LHCN-M2 (cell line): ENCODE measurements around the genes ARGLU1 and IRS2.

- RAMPAGE, long total RNA = start-site peak on the minus strand at chr13:106568099-106568161, 454 reads
Observed at GRCh38 chr13:106566967-106568194, at the start of gene ARGLU1. Gene ARGLU1 (minus strand): TSS chr13:106568137.

- RAMPAGE, long total RNA = no peak
Observed at GRCh38 chr13:107450824-107451516, 416.3 kb downstream of the NALF1 start.

GRCh38 chr13:107912807-107913195 is 45.5 kb upstream of the NALF1 start:
- RAMPAGE, long total RNA = no peak

DNA sequence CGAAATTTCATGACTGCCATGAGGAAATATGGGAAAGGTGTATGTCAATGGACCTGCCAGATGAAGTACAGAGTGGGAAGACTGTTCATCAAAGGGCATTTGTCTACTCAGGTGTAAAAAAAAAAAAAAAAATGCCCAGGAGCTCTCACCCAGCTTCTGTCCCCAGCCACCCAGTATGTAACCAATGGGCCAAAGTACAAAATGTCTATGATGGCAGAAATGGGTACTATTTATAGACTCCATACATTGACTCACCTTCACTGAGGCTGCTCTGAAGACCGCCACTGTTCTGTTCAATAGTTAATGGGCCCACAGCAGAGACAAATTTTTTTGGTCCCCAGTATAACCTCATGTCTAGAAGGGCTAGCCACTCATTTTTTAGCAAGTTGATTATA is 127.9 kb upstream of the NALF1 start:
- RAMPAGE, long total RNA = no peak

- RAMPAGE, long total RNA = no peak
Observed at GRCh38 chr13:108916849-108917241, 287.4 kb downstream of the MYO16 start.

GRCh38 chr13:108981331-108981807 is 352.0 kb downstream of the MYO16 start:
- RAMPAGE, long total RNA = no peak

DNA sequence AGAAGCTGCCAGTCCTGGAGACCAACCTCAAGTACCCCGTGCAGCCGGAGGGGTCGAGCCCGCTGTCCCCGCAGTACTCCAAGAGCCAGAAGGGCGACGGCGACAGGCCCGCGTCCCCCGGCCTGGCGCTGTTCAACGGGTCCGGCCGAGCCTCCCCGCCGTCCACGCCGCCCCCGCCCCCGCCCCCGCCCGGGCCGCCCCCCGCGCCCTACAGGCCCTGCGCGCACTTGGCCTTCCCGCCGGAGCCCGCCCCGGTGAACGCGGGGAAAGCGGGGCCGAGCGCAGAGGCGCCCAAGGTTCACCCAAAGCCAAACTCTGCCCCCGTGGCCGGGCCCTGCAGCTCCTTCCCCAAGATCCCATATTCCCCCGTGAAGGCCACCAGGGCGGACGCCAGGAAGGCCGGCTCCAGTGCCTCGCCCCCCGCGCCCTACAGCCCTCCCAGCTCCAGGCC is 511.4 kb downstream of the MYO16 start:
- RAMPAGE, long total RNA = no peak

DNA sequence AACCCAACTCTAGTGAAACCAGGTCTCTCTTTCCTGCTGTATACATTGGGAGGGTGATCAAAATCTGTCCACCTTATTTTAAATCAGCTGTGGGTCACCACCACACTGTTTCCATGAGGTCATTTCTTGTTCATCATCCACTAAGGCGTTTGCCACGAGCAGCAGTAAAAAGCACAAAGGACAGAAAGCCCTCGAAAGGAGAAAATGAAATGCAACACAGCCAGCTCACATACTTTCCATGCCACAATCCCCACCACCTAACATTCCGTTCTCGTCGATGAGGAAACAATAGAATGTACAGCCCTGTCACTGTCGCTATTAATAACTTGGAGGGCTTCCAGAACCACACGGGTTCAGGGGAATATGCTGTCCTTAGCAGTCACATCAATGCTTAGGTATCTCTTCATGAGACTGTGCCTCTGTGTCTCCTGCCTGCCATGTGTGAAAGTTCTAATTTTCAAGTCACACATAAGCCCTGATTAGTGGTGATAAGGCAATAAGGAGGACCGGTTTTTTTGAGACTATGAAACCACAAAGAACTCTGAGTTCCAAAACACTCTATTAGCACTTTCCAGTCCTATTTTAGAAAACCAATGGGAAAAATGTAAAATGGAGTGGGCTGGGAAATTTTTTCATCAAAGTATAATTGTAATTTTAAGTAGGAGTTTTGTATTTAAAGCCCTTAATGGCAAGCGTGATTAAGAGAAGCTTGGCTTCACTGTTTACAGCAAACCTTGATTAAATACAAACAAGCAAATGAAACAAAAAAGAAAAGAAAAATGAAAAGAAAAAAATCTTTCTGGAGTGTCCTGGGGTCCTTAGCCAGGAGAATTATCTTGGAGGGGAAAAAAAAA is 542.6 kb downstream of the IRS2 start:
- RAMPAGE, long total RNA = no peak

GRCh38 chr13:109267316-109267771 is 519.0 kb downstream of the IRS2 start:
- RAMPAGE, long total RNA = no peak

DNA sequence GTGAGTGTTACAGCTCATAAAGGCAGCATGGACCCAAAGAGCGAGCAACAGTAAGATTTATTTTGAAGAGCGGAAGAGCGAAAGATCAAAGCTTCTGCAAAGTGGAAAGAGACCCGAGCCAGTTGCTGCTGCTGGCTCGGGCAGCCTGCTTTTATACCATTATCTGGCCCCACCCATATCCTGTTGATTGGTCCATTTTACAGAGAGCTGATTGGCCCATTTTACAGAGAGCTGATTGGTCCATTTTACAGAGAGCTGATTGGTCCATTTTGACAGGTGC is 468.0 kb downstream of the IRS2 start:
- RAMPAGE, long total RNA = no peak

- RAMPAGE, long total RNA = no peak
Observed at GRCh38 chr13:109402914-109403383, 383.4 kb downstream of the IRS2 start.

DNA sequence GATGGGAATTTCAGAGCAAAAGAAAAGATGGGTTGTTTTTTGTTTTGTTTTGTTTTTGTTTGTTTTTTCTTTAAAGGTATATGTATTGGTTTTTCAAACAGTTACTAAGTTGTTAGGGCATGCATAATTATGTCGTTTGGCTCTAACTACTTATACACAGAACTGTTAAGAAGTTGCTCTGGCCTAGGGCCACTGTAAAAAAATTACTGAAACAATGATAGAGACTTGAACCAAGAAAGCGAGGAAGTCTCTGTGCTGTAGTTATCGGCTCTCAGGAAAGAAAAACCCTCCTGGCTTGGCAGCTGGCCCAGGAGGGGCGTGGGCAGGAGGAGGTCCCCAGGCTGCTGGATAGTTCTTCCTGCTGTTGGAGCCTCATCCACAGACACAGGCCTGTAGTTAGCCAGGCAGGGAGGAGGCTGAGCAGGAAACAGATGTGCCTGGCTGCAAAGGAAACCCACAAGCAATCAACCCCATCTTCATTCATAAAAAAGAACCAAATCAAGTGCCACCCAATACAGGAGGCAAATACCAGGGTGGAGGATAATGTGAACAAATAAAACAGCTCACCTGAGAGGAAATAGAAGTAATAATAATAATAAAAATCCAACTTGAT is 86.3 kb downstream of the IRS2 start:
- RAMPAGE, long total RNA = no peak

DNA sequence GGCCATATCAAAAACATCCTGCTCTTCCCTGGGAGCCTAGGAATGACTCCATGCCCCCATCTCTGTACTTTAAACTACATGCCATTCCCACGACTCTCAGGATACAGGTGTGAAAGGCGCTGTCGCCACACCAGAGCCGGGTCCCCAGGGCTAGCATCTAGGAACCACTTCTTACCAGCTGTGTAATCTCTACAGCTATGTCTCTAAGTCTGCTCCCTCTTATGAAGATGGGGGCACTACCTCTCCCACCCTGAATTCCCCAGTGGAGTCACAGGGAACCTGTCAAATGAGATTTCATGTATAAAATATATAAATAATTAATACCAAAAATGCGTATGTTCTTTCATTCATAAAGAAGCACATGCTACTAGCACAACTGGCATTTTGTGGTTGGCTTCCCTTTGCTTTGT is 22.2 kb downstream of the IRS2 start:
- RAMPAGE, long total RNA = no peak

GRCh38 chr13:109782714-109783882 is 3.3 kb downstream of the IRS2 start:
- RAMPAGE, long total RNA = no peak

DNA sequence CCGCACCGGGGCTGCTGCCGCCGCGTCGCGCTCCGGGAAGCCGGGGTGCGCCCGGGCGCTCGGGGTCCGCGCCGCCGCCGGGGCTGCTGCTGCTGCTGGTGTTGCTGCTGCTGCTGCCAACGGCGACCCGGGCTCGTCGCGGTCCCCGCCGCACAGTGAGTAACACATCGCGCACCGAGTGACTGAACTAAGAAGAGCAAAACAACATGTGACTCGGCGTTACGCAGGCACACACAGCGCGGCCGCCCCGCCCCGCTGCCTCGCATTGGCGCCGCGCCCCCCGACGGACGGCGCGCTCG is at the start of gene IRS2:
Gene IRS2 (minus strand): TSS at position 164 of the 299 bp plus-strand sequence.
- RAMPAGE, long total RNA = no peak

DNA sequence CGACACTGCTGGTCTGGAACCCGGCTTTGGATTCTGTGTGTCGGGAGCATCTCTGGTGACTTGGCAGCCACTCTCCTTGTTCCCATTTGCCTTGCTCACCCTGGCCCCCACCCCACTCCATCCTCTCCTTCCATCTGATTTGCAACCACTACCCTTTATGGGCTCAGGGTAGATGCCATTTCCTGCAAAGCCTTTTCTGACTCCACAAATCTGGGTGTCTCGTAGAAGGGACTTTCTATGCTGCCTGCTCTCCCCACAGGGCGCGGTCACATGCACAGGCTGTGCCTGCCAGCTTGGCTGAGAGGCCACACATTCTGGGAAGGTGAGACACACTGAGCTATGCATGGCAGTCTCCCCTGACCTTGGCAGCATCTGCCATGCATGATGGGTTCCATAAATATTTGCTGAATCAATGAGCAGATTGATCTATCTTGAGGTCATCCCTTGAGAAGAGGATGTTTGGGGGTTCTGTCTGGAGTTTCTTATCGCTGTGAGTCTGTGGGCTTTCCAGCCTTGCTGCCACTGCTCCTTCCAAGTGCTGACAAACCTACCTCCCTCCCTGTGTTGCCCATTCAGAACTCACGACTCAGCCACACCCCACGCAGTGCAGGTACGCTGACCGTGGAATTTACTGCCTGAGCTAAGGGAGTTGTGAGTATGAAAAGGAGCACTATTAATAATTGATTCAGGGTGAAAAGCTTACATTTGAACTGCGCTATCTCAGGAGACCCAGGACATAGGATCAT is 244.5 kb downstream of the COL4A1 start:
- RAMPAGE, long total RNA = no peak

DNA sequence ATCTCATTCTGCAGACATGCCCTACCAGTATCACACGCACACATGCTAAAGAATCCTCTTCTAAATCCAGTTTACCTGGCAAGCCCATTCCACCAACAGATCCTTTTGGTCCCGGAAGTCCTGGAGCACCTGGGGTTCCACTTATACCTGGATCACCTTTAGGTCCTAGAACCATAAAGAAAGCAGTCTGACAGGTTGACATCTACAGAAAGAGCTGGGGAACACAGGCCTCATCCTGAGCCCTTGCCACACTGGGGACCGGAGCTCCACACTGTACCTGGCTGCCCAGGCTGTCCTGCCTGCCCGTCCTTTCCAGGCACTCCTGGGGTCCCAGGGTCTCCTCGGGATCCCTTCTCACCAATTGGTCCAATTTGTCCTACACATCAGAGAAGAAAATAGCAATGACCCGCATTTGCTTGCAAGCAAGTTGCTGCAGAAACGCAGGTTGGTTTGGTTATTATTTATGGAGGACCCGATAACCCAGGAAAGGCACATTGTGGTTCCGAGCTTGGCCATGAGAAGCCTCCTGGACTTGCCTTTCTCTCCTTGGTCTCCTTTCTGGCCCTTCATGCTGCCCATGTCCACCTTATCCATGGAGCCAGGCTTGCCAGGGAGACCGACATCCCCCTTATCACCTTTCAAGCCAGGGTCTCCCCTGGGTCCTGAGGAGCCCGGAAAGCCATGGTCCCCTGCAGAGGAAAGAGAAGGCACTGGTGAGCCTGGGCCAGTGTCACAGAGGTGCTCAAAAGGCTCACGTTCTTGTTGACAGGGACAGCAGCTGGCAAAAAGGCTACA is 130.4 kb downstream of the COL4A1 start:
- RAMPAGE, long total RNA = no peak

GRCh38 chr13:110197387-110197784 is 109.6 kb downstream of the COL4A1 start:
- RAMPAGE, long total RNA = no peak

DNA sequence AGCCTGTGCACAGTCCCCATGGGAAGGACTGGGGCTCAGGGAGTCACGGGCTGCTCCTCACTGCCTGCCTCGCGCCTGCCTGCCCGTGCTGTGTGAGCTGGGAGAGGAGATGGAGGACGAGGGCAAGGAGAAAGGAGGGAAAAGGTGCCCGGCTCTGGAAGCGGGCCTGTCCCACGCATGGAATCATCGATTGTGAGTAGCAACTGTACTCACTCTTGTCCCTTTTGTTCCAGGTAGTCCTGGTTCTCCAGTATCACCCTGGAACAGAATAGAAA is 93.5 kb downstream of the COL4A1 start:
- RAMPAGE, long total RNA = no peak

DNA sequence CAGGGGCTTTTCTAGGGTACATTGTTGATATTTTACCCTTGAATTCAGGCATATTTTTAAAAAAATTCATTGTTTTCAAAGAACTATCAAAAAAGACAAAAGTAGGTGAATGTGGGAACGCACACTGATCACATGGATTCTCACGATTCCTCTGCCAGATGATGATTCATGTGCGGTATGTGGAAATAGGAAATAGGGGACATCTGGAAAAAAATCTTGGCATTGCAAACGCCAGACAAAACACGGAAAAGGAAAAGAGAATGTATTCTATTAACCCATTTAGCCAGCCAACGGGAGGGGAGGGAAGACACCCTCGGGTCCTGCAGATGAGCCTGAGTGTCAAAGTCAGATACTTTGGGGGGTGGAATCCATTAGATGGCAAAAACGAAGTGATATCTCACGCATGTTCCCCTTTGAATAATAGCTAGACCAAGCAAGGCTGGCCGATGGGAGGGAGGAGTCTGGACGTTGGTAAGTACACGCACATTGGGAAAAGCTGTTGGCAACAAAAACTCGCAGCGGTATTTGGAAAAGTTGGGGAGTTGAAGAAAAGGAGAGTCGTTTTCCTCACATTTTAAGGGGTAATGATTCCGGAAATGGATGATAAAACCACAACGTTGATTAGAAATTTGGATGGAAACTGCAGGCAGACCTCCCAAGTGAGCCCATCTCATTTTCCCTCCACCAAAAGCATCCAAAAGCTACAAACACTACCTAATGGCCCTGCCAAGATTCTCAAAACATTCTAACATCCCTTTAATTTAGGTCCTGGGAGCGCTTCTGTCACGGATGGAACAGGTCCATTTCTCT is 73.7 kb downstream of the COL4A1 start:
- RAMPAGE, long total RNA = no peak